Skeletal muscle satellite cell (primary cell): ENCODE measurements around the genes BPIFB1, ZNF341 and TP53INP2.

GRCh38 chr20:33282896-33283270, at the start of gene BPIFB1:
Gene BPIFB1, plus strand, starts transcription at chr20:33283214.
- CAGE, long polyA plus RNA: no peak

GRCh38 chr20:33505506-33506210, 15.8 kb downstream of the CBFA2T2 start:
- CAGE, long polyA plus RNA: no peak

DNA sequence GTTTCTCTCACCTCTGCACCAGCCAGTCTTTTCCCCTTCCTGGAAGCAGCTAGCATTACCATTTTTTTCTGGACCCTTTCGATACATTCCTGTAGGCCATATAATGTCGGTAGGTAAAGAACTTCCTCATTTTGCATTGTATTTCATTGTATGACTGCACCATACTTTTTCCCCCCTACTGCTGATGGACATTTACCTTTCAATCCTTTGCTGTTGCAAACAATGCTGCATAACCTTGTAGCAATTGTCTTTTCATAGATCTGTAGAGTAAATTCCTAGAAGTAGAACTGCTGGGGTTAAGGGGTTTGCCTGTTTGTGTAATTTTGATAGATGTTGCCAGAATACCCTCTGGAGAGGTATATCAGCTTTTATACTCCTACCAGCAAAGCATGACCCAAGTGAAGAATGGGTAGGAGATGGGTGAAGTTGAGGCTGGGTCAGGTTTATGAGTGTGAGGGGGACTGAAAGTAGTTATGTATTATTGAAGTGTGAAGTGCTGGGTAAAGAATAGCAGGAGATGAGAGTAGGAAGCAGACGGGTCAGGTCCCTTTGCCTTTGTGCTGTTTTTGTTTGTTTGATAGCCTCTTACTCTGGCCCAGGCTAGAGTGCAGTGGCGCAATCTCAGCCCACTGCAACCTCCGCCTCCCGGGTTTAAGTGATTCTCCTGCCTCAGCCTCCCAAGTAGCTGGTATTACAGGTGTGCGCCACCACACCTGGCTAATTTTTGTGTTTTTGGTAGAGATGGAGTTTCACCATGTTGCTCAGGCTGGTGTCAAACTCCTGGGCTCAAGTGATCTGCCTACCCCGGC, 17.8 kb downstream of the CBFA2T2 start:
- CAGE, long polyA plus RNA: no peak

GRCh38 chr20:33624304-33625137, 37.6 kb upstream of the C20orf144 start:
- CAGE, long polyA plus RNA: no peak

DNA sequence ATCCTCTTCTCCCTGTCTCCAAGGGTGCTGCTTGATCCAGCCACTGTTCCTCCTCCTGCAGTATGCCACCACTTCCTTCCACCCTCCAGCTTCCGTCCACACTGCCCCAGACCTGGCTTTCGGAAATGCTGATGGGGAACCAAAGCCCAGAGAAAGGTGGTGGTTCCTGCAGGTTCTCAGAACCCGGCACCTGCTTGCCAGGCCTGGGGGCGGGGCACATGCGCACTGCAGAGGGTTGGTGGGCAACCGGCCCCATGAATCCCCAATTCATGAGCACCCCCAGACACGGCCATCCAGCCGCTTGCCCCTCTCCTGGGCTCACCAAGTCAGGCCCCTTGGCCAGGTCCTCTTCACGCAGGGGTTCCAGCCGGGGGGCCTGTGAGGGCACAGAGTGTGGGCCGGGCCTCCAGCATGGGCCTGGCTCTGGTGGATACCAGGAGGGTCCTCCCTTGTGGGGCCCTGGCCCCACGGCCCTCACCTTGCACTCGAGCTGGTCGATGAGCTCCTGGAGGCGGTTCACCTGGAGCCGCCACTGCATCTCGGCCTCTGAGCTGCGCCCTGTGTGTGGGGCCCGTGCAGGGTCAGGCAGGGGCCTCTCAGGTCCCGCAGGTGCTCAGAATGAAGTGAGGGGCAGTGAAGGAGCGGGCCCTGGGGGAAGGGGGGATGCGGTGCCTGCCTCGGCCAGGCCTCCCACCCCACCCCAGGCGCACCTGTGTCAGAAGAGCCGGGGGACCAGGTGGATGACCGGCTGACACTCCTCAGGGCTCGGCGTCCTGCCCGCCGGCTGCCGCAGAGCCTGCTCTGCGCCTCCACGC, 2.7 kb upstream of the C20orf144 start:
- CAGE, long polyA plus RNA: no peak

GRCh38 chr20:33673246-33673922, 844 bp downstream of the NECAB3 start:
- CAGE, long polyA plus RNA: no peak

- CAGE, long polyA plus RNA: no peak
These were observed 16.8 kb upstream of the E2F1 start for GRCh38 chr20:33702967-33703341.

GRCh38 chr20:33731668-33732190, at the start of gene ZNF341:
Gene ZNF341, plus strand, starts transcription at chr20:33731996.
- CAGE, long polyA plus RNA: start-site peak on the plus strand at chr20:33731978-33732019, 57 and 32 reads in 2 replicates

DNA sequence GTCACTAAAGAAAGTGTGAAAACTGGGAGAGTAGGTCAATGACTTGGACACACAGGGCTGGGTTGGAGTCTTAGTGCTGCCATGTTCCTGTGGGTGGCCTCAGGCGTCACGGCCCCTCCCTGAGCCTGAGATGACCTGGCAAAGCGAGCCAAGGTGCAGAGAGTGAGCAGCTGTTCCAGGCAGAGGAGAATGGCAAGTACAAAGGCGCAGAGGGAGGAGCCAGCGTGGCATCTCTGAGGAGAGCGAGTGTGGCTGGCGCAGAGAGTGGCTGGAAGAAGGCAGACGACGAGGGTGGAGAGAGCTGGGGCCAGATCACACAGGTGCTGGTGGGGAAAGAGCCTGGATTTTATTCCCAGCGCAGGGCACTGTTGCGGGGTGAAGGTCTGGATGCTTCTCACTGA, 20.6 kb upstream of the CHMP4B start:
- CAGE, long polyA plus RNA: no peak

DNA sequence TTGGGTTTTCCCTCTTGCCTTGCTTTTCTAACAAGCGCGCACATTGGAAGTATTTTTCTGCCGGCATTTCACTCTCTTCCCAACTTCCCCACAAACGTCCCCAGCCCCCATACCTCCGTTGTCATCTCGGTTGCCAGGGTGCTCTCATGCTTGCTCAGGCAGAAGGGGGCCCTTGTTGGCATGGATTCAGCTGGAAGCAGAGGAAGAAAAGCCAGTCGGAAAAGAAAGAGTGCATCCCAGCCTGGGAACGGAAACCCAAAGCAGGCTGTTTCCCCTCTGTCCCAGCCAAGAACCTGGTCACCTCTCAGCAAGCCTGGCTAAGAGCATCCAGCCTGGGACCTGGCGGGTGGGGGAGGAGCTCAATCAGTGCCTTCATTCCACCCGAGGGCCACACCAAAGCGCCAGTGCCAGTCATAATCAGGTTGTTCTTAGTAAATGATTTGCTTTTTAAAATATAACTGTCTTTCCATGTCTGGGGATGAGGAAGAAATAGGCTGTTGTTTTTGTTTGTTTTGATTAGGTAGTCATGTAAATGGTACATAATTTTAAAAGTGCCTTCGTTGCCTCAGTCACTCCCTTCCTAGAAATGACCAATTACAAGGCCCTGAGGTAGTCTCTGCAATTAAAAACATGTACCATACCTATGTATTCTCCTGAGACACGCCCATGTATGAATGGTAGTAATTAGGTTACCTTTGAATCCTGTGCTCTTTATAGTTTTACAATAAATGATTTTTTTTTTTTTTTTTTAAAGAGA, 21.1 kb downstream of the CHMP4B start:
- CAGE, long polyA plus RNA: no peak

GRCh38 chr20:33839409-33839896, 28.3 kb downstream of the CHMP4B start:
- CAGE, long polyA plus RNA: no peak

DNA sequence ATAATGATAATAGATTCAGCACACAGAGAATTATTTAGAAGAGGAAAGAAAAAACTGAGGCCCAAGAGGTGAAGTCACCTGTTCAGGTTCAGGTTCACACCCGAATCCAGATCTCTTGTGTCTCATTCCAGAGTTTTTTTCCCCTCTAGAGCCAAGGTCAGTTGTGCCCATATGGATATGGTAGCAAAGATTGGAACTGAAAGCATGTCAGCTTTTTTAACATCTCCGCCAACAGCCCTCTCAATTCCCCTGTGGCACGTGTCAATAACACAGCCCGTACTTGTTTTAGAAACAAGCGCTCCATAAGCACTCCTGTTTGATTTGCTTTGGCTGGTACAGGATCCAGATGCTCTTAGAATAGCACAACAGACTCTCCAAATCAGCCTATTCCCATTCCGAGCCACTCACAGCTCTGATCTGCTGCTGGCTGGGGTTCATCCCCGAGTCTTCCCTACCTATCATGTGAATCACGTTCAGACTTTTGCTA, 46.5 kb downstream of the RALY start:
- CAGE, long polyA plus RNA: no peak

DNA sequence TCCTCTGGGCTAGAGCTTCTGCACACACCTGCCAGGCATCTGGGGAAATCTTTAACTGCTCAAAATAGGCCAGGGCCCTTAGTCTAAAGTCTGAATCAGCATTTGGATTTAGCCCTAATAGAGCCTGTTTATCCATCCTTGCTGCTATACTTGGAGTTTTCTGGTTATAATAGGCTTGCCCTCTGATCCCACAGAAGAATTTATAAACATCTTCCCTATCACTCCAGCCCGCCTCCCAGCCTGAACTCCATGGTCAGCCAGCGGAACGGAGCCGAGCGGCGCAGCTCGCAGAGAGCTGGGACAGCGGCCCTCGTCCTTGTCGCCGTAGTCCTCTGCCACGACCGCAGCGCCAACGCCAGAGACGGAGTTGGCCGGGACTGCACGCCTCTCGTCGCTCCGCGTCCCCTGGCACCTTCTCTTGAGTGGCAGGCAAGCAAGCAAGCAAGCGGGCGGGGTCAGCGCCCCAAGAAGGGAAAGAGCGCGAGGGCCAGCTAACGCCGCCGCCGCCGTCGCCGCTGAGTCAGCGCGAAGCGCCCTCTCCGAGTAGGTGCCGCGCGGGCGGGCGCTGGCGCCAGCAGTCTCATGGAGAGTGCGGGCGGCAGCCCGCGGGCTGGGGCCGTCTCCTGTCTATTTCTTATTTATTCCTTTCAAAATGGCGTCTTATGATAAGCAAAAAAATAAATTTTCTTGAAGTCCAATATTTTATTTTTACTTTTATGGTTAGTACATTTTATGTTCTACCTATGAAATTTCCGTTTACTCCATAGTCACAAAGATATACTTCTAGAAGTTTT, 25.3 kb upstream of the ASIP start:
- CAGE, long polyA plus RNA: no peak

- CAGE, long polyA plus RNA: no peak
These were observed 18.9 kb downstream of the ASIP start for GRCh38 chr20:34259775-34260785.

DNA sequence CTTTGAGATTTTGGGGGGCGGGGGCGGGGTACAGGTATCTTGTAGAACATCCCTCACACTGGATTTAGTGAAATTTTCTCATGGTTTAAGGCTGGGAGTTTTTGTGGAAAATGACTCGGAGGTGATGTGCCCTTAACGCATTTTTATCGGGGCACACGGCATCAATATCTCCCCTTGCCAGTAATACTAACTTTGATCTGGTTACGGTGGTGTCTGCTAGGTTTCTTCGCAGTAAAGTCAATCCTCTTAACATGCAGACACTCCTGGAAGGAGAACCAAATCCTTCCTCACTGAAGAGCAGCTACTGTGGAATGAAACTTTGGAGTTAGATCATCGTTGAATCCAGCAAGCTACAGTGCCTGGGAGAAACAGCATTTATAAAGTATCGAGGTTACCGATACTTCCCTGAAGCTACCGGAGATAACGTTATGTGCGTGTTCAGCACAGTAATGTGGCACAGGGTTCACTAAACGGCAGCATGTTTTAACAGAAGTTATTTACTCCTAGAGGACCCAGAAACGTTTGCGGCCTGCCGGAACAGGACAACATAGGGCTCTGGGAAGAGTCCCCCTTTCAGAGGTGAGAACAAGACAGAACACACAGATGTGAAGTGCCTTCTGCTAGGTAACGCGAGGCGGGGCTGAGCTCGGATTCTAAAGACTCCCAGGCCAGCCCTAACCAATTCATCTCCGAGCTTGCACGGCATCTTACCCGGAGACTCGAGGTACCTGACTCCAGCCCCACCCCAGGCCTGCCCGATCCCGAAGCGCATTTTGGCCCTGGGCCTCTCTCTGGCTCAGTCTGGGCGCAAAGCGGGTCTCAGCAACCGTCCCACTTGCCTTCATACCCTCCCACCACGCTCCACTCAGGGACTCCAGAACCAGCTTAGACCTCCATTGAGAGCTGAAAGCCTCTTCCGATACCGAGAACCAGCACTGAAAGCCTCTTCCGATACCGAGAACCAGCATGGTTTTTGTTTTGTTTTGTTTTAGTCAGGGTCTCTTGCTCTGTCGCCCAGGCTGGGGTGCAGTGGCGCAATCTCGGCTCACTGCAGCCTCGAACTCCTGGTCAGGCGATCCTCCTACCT, 957 bp upstream of the DYNLRB1 start:
- CAGE, long polyA plus RNA: no peak

DNA sequence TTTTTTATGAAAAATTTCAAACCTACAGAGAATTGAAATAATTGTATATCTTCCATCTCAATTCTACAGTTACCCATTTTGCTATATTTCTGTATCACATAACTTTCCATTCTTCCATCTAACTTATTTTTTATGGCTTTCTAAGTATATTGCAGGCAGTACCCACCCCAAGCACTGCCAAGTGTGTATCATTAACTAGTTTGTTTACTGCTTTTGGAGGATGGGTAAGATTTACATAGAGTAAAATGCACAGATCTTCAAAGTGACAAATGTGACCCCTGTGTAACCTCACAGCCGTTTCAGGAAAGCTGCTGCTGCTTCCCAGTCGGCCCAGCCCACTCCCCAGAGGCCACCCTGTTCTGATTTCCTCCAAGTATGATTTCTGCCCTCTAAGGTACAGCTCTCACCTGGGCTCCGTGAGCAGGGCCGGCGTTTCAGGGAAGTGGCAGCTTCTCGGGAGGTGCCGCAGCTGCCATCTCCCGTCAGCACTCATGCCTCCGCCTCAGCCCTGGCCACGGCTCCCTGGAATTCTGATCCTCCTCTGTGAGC, 15.0 kb upstream of the MAP1LC3A start:
- CAGE, long polyA plus RNA: no peak

DNA sequence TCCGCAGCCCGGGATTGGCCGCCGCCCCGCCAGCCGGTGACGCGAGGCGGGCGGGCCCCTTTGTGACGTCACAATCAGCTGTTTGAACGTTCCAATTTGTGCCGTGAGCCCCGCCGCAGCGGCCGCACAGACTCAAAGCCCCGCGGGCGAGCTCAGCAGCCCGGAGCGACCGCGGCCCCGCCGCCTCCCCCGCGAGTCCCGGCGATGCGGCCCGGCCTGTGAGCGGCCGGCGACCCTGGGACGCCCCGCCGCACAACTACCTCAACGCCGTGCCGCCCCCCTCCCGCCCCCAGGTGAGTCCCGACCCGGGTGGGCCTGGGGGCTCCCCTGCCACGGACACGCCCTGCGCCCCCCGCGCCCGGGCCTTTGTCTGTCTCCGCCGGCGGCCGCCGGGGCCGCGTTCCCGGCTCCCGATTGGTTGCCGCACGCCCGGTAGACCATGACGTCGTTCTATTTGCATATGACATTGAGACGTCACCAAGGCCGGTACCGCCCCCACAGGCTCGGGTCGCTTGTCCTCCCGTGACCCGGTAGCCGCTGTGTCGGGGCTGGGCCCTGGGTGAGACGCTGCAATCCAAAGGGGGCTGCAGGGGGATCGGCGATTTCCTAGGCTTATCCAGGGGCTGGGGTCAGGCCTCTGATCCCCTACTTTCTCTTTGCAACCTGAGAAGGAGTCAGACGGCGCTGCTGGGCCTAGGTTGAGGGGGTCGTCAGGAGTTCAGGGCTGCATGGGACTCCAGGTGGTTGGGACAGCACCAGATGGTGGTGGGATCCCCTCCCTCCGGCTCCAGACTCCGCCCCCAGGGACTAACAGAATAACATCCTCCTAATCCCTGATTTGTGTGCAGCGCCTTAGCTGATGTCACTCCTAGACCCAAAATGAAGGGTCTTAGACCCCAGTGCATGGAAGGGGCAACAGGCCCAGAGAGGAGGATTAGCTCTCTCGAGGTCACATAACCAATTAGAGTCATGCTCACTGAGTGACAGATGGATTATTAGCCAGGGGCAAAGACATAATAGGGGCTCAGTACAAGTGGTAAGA, at the start of gene TP53INP2:
TSS of gene TP53INP2 (plus strand) at position 125 of the 1,042 bp plus-strand sequence.
- CAGE, long polyA plus RNA: start-site peak on the plus strand centred at position 80 of the sequence, 39 bp wide, 45 and 56 reads in 2 replicates

GRCh38 chr20:34705262-34706317, 1.4 kb downstream of the TP53INP2 start:
- CAGE, long polyA plus RNA: no peak

GRCh38 chr20:34709895-34710622, 5.9 kb downstream of the TP53INP2 start:
- CAGE, long polyA plus RNA: no peak

GRCh38 chr20:34742781-34743561, 38.8 kb downstream of the TP53INP2 start:
- CAGE, long polyA plus RNA: no peak